ENCODE measurements around the gene FAM43B.

- PRO-cap, result no peak
Observed at GRCh38 chr1:19818151-19818687, 3.1 kb upstream of the RNF186 start.

DNA sequence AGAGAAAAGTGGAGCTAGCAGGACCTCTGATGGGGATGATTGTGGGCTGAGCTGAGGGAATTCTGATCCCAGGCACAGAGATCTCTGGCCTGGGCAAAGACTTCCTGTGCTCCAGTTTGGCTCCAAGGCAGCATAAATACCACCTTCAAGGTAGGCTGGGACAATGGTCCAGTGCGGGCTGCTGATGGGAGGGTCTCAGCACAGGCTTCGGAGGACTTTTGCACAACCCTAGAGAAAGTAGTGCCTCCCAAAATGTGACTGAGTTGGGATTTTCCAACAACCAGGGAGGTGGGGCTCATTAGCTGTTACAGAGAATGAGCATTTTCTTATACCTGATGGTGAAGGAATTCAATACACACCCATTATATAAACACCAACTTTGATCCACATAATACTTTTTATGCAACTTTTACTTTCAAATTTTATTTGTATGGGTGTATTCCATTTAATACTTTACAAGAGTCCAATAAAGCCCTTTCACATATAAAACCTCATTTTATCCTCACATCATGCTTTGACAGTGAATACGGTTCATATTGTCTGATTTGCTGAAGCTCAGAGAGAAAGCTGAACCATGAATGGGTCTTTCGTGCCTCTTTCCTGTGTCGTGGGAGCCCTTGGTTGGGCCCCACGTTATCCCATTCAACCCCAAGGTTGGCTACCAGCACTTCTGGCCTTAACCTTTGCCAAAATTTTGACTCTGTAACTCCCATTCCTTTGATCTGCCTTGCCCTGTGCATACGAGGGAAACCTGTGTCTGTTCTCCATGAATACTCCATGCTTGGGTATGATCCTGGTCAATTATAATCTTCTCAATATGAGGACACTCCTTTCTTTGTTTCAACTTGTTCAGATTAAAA, 31.3 kb upstream of the RNF186 start:
- PRO-cap, result no peak

DNA sequence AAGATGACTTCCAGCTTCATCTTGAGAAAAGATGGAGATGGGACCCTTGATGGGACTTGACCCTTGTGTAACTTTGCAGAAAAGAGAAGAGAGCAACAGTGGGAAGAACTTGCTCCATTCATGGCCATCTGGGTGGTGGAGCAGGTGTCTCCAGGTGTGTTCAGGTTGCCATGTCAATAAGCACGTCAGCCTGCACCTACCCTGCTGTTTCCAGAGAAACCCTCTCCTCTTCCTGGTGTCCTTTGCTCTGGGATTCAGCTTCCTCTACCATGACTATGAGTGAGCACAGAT, 21.8 kb upstream of the OTUD3 start:
- PRO-cap, result no peak

DNA sequence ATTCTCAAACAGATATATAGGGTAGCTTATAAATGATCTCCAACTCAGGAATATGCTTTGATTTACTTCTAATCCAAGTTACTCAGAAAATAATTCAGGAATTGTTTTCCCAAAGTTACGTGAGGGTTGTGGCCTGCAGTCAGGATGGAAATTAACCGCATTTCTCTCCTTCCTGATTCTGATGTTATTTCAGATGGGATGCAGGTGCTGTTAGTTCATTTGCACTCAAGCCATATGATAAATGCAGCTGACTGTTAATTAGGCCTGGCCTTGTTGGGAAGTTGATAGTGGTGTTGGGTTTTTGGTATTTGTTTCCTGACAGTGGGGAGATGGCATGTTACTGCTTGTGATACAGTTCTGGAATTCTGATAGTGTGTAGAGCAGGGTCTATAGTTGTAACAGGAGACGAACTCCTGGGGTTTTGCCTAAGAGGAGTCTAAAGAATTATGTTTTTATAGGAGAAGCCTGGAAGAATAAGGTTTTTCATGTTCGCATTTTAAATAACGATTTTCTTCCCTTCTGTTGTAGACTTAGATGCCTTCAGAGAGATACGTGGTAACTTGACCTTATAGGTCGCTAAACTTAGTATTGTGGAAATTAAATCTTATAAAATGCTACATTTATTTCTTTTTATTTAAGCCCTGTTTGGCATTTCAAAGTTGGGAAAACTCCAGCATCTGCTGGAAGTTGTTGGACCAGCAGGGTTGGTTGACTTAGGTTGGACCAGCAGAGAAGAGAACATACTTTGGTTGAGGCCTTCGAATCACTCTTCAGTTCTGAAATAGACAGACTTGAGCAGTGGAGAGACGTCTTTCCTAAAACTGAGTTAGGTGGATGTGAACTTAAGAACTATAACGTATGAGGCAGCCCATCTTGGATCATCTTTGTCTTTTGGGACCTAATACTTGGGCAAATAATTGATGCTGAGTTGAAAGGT, 15.0 kb downstream of the PLA2G2E start:
- PRO-cap, result no peak

DNA sequence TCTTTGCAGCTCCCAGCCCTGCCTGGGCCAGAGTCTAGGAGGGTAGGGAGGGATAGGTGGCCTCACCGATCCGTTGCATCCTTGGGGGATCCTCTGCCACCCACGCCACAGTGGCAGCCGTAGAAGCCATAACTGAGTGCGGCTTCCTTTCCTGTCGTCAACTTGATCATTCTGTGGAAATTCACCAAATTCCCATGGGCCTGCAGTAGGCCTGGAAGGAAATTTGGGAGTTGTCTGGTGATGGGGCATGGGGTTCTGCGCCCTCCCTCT, 1.2 kb downstream of the PLA2G2A start:
- PRO-cap, result no peak

GRCh38 chr1:19997704-19998619, 18.5 kb upstream of the PLA2G2A start:
- PRO-cap, result no peak

- PRO-cap, result no peak
Observed at GRCh38 chr1:20184533-20184931, 1.4 kb upstream of the UBXN10 start.

- PRO-cap, result no peak
Observed at GRCh38 chr1:20192299-20192936, 6.1 kb upstream of the PLA2G2C start.

DNA sequence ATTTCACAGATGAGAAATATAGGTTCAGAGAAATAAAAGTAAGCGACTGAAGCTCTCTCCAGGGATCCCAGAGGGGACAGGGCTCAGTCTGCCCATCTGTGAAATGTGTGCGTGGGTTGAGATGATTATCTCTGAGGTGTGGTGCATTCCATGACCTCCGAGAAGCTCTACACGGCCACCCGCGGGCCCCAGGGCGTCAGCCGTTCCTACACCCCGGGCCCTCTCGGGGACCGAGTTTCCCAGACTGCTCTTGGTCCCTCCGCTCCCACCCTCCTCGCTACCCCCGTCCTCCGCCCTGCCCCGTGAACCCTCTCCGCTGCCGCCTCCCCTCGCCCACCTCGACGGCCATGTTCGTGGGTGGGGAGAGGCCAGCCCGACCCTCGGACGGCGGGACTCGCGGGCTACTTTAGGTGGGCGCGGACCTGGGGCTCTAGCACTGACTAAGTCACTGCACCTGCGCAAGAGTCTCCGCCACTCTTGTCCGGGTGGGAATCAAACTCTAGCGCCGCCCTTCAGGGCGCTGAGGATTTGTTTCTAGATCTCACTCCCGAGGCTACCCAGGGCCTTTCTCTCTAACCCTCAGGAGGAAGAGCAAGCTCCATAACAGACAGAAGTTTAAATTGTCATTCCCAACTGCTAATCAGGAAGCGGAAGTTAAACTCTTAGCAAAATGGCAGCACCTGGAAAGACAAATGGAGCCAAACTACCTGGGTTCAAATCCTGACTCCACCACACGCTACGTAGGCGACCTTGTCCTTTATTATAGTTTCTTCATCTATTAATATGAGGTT, 47.7 kb upstream of the VWA5B1 start:
- PRO-cap, result no peak

- PRO-cap, result no peak
Observed at GRCh38 chr1:20248863-20249345, 41.8 kb upstream of the VWA5B1 start.

DNA sequence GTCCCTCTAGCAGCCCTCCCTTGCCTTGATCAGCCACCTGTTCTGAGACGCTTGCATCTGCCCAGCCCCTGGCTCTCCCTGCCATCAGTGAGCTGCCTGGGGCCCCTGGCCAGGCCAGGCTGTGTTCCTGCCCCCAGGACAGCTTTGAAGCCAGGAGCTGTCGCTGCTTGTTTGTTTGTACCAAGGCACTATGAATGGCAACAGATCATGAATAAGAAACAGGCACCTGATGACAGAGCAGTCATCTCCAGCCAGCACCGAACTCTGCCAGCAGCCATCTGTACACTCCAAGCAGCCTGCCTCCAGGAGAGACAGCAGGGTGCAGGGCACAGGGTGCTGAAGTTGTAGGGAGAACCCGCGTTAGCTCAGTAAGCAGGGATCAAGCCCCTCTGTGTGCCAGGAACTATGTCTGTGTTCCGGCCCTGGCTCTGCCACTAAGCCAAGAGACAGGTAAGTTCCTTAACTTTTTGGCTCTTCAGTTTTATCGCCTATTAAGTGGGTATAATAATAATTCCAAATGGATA, 8.1 kb upstream of the VWA5B1 start:
- PRO-cap, result no peak

- PRO-cap, result no peak
Observed at GRCh38 chr1:20350113-20350312, 59.3 kb downstream of the VWA5B1 start.

DNA sequence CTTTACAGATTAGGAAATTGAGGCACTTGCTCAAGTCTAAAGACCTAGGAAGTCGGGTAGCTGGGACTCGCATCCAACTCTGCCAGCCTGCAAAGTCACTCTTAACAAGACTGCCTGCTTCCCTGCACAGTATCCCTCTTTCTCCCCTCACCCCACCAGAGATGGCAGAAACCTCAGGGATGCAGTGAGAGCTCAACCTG, 4.1 kb downstream of the CAMK2N1 start:
- PRO-cap, result no peak

- PRO-cap, result bidirectional peak, plus-strand start at chr1:20552583, minus-strand start at chr1:20552389
Observed at GRCh38 chr1:20552277-20552938, at the start of gene FAM43B. TSS of gene FAM43B (plus strand) at chr1:20552573.

- PRO-cap, result no peak
Observed at GRCh38 chr1:20590267-20591100, 1.6 kb downstream of the CDA start.

GRCh38 chr1:20654068-20654752, 7.0 kb downstream of the DDOST start:
- PRO-cap, result no peak

DNA sequence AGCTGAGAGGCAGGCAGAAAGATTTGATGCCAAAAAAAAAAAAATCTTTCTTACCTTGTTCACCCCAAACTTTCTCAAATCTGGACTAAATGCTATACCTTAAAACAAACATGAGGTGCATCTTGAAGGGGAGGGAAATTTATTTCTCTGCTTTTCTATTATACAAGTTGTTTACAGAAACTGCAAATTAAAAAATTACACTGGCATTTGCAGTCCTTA, 19.6 kb upstream of the HP1BP3 start:
- PRO-cap, result no peak

- PRO-cap, result no peak
Observed at GRCh38 chr1:20806982-20807719, 20.0 kb upstream of the HP1BP3 start.

DNA sequence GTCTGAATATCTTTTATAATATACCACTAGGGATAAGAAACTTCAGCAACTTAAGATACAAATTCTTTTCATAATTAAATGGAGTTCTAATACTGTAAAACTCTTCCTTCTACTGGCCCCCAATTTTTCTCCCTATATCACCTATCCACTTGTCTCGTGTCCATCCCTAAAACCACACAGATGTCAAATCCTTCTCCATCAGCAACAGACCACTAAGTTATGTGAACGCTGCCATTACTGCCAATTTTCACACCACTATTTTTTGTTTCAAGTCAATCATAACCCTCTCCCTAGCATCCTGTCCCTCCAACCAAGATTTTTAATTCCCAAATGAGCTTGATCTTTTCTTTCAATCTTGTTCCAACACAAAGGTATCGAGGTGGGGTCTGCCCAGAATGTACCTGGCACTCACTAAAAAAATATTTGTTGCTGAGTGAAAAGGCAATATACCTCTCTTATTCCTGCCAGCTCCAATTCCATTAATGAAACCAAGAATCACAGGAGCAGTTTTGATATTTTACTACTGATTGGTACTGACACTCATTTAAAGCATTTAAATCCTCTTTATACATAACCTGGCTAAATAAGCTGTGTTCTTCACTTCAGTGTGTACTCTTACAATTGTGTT, 190.8 kb downstream of the EIF4G3 start:
- PRO-cap, result no peak

GRCh38 chr1:21268276-21269178, 21.7 kb downstream of the ECE1 start:
- PRO-cap, result no peak